Epithelial cell of prostate (primary cell): ENCODE results near the genes CHI3L2 and SLC16A1.

DNA sequence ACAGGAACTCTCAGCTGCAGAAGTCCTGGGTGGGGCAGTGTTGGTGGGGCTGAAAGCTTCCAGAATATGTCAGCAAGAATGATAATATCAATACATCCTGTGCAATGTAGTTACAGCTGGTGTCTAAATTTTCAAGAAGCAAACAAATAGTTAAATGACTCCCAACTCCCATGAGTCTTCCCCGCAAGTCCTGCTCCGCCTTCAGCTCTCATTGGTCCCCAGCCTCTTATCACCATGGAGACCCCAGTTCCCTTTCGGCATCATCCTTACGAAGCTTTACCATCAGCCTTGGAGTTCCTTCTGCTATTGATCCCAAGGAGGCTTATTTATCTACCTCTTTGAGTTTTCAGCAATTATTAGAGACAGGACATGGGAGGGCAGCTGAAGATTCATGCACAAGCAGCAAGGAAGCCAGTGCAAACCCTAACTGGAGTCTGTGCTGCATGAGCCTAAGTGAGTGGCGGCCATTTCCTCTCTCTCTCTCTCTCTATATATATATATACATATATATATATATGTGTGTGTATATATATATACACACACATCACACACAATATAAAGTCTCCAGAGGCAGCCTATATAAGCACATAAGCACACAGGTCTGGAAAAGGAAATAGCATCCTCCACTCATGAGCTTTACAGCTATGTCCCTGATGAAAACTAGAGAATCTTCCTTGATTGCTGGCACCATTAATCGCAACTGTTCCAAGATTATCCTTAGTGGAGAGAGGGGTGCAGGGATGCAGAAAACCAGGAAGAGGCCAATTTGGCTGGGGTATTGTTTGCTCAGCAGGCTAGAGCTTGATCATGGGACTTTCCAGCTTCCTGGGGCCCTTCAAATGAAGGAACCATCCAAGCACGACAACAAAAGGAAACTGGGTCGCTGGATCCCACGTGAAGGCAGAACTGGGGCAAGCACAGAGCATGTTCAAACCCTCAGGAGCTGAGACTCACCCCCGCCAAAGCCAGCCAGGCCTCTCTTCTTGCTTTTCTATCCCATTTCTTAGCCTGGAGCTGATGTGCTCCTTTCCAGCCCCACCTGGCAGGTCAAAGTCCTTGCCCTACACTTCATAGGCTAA lies 12.0 kb downstream of the KCNA2 start:
- RRBS: no CpG with 5 or more reads among the region's 10 CpGs

DNA sequence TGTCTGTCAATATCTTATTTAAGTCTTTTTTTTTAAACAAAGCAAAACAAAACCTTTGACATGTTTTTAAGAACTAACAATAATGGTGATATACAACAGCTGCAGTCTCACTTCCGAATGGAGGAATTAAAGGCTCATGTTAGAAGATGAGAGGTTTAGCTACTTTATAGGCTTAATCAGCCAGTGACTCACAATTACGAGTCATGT lies 28.9 kb downstream of the KCNA3 start:
- RRBS: no CpG with 5 or more reads among the region's 2 CpGs

- RRBS: no CpG with 5 or more reads among the region's 3 CpGs
These were observed 85.9 kb upstream of the CD53 start for GRCh38 chr1:110786960-110787508.

DNA sequence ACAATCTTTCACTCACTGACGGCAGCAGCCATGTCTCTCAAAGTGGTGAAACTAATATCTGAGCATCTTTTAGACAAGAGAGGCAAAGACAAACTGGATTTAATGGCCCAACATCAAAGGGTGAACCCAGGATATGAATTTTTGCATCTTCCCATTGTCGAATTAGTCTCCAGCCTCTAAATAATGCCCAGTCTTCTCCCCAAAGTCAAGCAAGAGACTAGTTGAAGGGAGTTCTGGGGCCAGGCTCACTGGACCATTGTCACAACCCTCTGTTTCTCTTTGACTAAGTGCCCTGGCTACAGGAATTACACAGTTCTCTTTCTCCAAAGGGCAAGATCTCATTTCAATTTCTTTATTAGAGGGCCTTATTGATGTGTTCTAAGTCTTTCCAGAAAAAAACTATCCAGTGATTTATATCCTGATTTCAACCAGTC lies 26.4 kb downstream of the CD53 start:
- RRBS: no CpG with 5 or more reads among the region's 2 CpGs

DNA sequence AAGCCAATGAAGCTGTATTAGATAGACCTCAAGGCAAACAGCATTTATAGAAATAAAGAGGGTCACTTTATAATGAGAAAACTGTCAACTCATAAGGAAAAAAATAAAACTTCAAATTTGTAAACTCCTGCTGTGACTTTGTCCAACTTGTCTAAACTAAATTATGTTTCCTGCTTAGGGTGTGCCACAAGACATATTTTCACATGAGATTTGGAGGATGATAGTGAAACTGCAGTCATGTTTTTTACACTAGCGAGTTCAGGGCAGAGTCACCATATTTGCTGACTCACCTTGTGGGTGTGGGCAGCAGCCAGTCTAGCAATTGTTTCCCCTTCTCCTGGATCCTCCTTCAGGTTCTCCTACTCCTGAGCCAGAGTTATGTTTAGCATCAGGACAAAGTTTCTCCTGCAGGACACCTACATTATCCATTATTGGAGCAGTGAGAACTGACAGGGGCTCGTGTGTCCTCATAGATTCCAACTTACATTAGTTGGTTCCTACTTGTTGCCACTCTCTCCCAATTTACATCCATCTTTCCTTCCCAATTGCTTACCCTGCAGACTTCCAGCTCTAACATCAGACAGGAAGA lies 43.9 kb downstream of the CD53 start:
- RRBS: no CpG with 5 or more reads among the region's 2 CpGs

DNA sequence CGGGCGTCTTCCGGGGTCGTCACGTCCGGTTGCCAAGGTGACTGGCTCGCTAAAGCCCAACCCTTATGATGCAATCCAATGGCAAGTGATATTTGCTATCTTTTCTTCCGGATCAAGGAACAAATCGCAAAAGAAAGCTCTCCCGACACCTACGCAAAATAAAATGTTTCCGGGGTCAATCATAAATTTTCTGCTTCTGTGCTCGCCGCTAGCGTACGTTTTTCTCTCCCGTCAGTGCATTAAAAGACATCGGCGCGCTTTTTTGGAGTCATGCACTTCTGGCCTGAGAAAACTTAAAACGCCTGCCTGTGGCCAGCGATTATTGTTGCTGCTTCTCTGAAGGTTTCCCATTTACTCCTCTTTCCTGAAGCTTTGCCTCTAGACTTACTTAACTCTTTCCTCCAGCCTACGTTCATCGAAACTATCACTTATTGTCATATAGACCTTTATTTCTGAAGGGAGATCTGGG lies 441 bp upstream of the LRIF1 start:
- RRBS: under 1% methylated on average over 3 of the region's 24 CpGs

DNA sequence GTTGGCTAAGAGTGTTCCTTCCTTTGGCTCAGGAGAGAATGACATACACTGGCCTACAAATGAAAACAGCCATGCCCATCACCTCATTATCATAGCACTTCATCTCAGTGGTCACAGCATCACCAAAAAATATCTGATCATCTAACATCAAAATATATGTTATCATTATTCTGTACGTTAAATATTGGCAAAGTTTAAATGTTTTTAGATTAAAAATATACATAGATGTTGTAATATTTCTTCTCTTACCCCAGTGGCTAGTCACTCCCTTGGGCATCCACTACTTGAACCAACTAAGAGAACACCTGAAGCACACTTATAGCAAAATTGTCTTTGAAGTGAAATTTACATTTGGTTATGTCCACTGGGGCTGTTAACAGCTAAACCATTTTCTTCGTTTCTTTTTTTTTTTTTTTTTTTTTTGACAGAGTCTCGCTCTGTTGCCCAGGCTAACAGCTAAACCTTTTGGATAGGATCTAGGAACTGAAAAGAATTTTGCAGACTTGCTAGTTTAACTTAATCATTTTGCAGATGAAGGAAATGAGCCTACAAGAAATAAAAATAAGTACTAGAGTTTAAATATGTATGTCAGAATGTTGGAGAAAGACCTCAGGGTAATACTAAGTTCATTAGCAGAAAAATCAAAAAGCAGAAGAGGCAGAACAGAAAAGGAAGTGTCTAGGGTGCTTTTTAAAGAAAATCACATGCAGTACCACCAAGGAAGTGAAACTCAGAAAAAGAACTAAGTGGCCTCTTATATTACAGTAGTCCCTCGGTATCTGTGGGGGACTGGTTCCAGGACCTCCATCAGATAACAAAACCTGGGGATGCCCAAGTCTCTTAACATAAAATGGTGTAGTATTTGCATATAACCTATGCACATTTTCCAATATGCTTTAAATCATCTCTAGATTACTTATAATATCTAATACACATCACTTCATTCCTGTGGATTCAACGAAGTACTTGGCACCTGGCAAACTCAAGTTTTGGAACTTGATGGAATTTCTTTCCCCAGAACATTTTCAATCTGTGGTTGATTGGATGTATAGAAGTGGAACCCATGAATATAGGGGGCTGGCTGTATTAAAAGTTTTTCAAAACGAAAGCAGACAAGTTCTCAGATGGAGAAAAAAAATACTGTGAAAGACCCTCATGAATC lies 11.8 kb downstream of the DRAM2 start:
- RRBS: no CpG with 5 or more reads among the region's 6 CpGs

GRCh38 chr1:111132206-111132796 lies 7.6 kb downstream of the DRAM2 start:
- RRBS: no CpG with 5 or more reads among the region's 3 CpGs

DNA sequence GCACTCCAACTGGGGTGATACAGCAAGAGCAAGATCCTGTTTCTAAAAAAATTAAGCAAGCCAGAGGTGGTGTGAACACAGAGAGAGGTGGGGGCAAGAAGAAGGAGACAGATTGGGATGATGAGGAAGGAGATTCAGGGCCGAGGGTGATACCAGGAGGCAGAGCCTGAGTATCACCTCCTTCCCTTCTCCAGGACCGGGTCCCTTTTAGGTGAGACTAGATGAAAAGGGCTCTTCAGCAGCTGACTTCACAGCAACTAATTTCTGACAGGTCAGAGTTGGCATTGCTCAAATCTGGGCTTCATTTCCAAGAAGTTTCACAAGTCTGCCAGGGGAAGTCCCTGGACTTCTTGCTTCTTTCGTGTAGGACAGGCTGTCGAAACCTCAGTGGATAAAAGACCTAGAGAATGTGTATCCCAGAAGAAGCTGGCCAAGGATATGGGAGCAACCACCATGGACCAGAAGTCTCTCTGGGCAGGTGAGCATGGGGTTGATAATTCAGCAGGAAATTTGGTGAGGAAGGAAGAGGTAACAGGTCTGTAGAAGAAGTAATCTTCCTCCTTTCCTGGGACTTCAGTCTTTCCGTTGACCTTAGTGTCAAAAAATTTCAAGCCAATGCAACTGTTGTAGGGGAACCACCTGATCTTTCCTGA lies at the start of gene CHI3L2:
Gene CHI3L2, plus strand, starts transcription at position 422 of the 653 bp plus-strand sequence.
- RRBS: no CpG with 5 or more reads among the region's 5 CpGs

- RRBS: no CpG with 5 or more reads among the region's 5 CpGs
These were observed 35.2 kb downstream of the RAP1A start for GRCh38 chr1:111654554-111655326.

DNA sequence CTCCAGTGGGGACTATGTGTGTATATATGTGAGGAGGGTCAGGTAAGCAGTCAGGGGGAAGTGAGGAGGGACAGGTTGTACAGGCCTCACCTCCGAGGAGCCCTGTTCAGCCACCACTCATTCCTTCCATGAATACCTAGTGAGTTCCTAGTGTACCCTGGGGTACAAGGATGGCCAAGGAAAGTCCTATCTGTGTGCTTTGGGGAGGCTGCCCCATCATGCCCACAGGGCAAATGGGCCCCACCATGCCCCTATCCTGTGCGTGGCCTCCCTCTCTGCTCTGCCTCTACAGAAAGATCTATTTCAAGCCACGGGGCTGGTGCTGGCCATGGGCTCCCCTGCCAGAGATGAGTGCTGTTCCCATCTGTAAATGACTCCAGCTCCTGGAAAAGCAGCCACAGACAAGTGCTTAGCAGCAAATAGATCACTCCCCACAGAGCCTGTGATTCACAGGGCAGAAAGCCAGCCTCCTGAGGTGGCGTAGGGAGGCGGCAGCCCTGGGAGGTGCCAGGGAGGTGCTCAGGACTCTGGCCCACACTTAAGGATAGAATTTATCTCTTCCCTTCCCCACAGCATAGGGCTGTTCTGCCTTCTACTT lies 41.4 kb downstream of the KCND3 start:
- RRBS: no CpG with 5 or more reads among the region's 5 CpGs

DNA sequence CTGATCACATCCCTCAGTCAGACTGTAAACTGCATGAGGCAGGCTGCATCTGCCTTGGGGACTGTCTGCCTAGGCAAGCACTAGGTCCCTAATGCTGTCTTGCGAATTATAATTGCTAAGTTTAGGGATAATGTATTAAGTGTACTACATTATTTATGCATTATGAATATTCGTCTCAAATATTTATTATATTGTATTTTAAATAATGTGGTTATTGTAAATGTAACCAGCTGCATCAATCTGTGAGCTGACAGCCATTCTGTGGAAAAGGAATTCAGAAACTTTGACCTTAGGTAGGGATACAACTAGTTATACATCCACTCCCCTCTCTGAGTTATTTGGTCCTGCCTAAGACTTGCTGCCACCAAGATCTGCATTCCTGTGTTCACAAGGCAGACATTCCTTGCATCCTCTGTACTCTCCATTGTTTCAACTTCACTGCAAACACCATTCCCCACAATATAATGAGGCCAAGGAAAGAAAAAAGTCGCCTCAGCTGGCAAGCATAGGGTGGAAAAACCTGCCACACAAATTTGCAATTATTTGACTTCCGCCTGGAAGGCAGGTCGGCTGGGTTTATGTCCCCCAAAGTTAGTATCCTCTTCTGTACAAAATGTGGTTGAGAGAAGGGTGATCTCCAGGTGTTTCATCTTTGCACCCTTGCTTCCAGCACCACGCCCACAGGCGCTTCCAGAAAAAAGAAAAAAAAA lies 827 bp upstream of the CTTNBP2NL start:
- RRBS: no CpG with 5 or more reads among the region's 7 CpGs

- RRBS: 2% methylated on average over 37 of the region's 65 CpGs
These were observed 6.9 kb upstream of the WNT2B start for GRCh38 chr1:112501539-112502495.

GRCh38 chr1:112619990-112620239 lies 283 bp downstream of the CAPZA1 start:
- RRBS: no CpG with 5 or more reads among the region's 12 CpGs

DNA sequence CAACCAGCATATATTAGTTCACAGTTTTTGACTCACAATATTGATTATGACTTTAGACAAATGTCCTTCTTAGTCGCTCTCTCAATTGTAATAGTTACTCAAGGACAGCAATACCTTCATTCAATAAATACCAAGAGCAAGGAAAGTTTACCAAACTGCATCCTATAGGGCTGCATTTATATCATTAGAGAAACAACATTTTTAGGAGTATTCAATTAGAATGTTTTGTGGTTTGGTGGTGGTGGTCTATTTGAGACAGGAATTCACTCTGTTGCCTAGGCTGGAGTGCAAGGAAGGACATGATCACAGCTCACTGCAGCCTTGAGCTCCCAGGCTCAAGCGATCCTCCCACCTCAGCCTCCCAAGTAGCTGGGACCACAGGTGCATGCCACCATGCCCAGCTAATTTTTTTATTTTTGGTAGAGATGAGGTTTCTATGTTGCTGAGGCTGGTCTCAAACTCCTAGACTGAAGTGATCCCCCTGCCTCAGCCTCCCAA lies 7.1 kb upstream of the MOV10 start:
- RRBS: no CpG with 5 or more reads among the region's 2 CpGs

DNA sequence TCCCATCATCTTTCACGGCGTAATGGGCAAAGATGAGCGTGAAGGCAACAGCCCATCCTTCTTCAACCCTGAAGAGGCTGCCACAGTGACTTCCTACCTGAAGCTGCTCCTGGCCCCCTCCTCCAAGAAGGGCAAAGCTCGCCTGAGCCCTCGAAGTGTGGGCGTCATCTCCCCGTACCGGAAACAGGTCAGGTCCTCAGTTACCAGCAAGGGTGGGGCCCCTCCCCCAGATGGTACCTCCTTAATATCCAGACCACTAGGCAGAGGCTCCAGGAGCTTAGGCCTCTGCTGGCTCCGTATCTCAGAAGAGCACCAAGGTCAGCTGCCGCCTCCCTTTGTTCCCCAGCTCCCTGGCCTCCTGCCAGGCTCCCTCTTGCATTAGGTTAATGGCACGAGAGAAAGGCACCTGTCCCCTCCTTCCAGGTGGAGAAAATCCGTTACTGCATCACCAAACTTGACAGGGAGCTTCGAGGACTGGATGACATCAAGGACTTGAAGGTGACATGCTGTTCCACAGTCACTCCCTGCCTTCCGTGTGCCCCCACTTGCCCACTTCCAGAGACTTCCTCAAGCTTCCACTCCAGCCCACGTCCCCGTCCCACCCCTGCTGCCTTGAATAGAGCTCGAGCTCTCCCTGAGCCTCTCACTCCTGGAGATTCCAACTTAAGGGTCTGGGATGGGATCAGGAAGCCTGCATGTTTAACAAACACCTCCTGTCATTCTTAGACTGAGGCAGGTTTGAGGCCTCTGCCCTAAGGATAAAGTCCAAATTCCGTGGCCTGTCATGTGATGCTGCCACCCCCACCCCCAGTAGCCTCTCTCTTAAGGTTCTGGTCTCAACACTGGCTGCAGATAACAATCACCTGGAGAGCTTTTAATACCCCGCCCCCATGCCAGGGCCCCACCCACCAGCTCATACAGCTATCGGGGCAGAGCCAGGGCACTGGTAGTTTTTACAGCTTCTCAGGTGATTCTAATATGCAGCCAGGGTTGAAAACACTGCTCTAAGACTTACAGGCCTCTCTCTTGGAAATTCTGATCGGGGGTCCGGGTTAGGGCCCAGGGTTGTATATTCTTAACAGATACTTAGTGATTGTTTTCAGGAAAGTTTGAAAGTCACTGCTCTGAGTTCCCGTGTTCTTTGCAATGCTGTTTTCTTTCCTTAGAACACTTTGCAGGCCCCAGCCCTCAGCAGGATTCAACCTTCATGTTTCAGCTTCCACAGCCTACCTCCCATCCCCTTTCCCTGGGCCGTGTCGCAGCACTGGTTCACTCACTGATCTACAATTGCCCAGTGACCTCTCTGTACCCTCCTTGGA lies 8.2 kb downstream of the RHOC start:
- RRBS: no CpG with 5 or more reads among the region's 25 CpGs

GRCh38 chr1:112868898-112869769 lies 86.9 kb downstream of the SLC16A1 start:
- RRBS: no CpG with 5 or more reads among the region's 13 CpGs

DNA sequence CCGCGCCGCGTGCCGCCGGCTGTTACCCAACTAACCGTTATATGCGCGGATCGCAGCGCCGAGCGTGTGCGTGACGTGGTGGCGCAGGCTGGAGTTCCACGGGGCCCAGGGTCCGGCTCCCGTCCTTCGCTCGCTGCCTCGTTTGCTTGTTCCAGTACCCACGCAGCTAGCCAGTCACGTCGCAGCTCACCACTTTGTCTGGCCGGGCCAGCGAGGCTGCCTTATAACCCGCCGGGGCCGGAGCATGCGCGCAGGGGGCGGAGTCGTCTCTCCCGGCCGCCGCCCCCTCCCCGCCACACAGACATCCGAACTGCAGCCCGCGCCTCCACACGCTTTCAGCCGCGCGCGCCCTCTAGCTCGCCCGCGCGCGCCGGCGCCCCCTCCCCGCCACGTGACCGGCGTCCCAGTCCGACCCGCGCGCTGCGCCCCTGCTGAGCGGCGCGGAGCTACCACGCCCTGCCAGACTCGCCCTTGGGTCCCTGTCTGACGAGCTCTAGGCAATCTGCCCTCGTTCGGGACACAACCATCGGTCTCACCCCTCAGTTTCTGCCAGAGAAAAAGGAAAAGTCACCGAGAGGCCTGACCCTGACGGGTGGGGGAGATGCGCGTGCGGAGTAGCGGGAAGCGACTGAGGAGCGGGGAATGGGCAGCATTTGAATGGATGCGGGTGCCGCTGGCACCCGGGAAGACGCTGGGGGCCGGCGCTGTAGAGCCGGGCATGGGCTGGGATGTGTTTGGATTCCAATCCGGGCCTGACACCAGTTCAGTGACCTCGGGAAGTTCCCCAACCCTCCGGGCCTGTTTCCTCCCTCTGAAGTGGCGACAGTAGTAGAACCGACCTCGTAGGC lies at the start of gene SLC16A1:
Gene SLC16A1, minus strand, starts transcription at position 197 of the 848 bp plus-strand sequence.
- RRBS: 1% methylated on average over 34 of the region's 92 CpGs

GRCh38 chr1:113420328-113420981 lies 30.1 kb downstream of the MAGI3 start:
- RRBS: no CpG with 5 or more reads among the region's 2 CpGs

GRCh38 chr1:113548392-113549159 lies 158.3 kb downstream of the MAGI3 start:
- RRBS: no CpG with 5 or more reads among the region's 5 CpGs